Prostate gland (tissue), 2 donors: ENCODE data around the genes EPHB1, A4GNT, ARMC8 and NME9.

GRCh38 chr3:134794835-134795815 lies at the start of gene EPHB1:
Gene EPHB1, plus strand, starts transcription at chr3:134795260.
- PRO-cap: bidirectional peak, plus-strand start at chr3:134795297, minus-strand start at chr3:134795101
- RAMPAGE, long total RNA, 2 experiments: start-site peak on the plus strand in 1 of 2 experiments, at chr3:134795236-134795582 at its widest, 7 to 21 reads per replicate

DNA sequence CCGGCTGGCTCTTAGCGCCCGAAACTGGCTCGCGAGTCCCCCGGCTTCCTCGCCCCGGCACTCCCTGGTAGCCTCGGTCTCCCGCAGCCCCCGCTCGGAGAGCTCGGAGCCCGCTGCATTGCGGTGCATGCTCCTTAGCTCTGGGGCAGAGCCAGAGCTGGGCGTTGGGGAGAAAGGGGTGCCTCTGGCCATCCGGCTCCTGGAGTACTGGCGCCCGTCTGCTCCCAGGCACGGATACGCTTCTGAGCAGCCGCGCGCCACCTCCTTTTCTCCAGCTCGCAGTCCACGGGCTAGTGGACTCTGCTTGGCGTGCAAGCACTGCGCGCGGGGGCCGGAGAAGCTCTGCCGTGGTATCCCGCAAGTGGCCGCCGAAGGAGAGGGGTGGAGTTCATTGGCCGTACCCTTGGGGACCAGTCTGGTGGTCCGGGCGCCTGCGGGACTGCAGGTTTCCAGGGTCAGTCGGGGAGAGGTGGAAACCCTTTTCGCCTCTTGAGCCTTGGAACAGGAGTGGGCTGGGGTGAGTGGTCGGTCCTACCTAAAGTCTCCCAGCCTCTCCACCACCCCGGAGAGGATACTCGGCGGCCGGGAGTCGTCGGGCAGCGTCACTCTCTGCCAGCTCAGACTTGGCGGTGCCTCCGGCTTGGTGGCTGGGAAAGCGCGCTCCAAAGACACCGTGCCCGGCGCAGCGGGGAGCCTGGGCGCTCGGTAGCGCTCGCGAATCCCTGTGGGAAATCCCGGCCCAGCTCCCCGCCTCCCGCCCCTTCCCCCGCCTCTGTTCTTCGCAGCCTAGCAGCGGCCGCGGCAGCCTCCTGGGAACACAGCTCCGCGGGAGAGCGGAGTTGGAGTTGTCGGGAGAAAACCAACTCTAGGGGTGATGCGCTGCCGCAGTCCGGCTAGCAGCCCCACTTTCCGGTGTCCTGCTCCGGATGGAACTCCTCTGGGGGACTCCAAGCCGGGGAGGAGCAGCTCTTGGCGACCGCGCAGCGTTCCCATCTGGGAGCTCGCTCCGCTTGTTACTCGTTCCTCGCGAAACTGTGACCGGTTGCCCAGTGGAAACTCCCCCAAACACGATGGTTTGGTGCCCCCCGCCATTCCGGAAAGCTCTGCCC lies 1.2 kb downstream of the EPHB1 start:
- PRO-cap: bidirectional peak, plus-strand start at position 815 of the sequence, minus-strand start at position 724 of the sequence
- RAMPAGE, long total RNA, 2 experiments: no peak in any of the 2 experiments

GRCh38 chr3:134797177-134797593 lies 2.1 kb downstream of the EPHB1 start:
- PRO-cap: no peak
- RAMPAGE, long total RNA, 2 experiments: no peak in any of the 2 experiments

DNA sequence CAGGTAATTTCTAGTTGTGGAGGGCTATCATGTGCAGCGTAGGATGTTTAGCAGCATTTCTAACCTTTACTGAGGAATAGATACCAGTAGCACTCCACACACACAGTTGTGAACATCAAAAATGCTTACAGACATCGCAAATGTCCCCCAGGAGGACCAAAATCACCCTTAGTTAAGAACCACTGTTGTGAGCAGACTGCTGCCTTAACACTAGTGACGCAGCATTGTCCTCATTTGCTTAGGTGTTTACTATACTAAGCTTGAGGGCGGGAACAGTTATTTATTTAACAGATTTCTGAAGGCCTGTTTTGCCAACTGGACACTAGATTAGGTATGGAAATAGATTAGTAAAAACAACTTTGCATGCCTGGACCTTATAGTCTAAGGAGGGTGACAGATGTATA lies 2.3 kb downstream of the PPP2R3A start:
- PRO-cap: no peak
- RAMPAGE, long total RNA, 2 experiments: no peak in any of the 2 experiments

GRCh38 chr3:136147526-136148108 lies 48.5 kb downstream of the MSL2 start:
- PRO-cap: no peak
- RAMPAGE, long total RNA, 2 experiments: no peak in any of the 2 experiments

DNA sequence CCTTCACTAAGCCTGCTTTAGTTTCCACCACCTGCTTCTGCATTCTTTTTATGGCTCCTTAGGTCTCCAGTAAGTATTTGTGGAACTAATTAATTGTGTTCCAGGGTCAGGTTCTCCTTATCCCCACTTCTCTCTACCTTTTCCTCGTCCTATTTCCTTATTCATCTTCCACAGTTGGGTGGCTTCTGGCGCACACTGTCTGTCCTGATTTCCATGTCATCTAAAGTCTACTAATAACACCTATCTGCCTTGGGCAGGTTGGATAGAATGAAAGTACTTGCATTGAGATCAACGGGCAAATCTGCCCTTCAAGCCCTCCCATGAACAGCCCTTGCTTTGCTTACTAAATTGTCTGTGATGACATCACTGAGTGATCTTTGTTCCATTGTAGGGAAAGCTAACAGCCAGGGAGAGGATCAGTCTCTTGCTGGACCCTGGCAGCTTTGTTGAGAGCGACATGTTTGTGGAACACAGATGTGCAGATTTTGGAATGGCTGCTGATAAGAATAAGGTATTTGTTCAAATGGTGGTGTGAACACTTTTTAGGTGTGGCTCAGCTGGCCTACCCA lies 5.4 kb downstream of the PCCB start:
- PRO-cap: no peak
- RAMPAGE, long total RNA, 2 experiments: no peak in any of the 2 experiments

GRCh38 chr3:136403865-136404862 lies 154.0 kb downstream of the PCCB start:
- PRO-cap: no peak
- RAMPAGE, long total RNA, 2 experiments: no peak in any of the 2 experiments

DNA sequence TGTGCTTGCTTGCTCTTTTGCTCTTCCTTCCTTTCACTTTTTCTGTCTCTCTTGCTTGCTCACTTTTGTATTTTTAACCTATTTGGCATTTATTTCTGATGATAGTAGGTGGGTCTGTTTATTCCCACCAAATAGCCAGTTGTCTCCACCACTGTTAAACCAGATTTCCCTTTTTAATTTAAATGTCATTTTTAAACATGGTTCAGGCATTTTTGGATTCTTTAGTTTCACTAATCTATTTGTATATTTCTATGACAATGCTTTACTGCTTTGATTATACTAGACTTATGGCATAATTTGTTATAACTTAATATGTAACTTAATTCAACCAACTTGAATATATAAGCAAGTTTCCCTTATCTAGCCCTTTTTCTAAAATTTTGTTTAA lies 184.7 kb downstream of the PCCB start:
- PRO-cap: no peak
- RAMPAGE, long total RNA, 2 experiments: start-site peak on the minus strand in 1 of 2 experiments, centred at position 262 of the sequence, 5 reads per replicate

DNA sequence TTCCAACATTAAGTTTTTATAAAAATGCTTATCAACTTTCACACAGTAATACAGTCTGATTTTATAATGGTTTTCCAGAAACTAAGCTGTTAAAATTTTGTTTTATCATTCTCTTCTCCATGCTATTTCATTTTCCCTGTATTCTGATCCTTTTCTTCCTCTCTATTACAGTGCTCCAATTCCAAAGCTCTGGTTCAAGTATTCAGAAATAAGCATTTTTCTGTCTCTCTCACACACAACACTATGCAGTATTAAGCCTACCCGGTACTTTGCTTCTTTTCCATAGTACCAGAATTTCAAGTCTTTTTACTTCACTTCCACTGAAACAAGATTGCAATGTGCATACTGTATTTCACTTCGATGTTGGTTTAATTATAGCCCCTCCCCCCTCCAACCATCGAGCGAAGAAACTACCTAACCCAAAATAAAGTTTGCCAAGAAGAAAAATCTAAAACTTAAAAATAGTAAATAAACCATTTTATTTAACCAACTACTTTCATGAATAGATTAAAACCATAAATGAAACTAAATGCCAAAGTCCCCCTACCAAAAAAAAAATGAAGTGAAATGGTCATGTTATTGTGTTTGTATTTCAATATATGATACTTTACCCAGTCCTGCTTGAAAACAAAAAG lies 41.8 kb downstream of the STAG1 start:
- PRO-cap: no peak
- RAMPAGE, long total RNA, 2 experiments: no peak in any of the 2 experiments

GRCh38 chr3:136749952-136750673 lies 2.1 kb downstream of the STAG1 start:
- PRO-cap: no peak
- RAMPAGE, long total RNA, 2 experiments: no peak in any of the 2 experiments

DNA sequence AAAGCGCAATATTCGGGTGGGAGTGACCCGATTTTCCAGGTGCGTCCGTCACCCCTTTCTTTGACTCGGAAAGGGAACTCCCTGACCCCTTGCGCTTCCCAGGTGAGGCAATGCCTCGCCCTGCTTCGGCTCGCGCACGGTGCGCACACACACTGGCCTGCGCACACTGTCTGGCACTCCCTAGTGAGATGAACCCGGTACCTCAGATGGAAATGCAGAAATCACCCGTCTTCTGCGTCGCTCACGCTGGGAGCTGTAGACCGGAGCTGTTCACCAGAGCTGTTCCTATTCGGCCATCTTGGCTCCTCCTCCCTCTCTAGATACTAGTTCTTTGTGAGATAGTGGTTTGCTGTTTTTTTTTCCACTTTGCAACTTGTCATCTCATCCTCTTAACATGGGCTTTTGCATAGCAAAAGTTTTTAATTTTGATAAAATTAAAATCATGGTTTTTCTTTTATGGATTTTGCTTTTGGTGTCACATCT lies 11.7 kb downstream of the IL20RB start:
- PRO-cap: no peak
- RAMPAGE, long total RNA, 2 experiments: no peak in any of the 2 experiments

GRCh38 chr3:136984718-136985341 lies 27.0 kb downstream of the IL20RB start:
- PRO-cap: bidirectional peak, plus-strand start at chr3:136985095, minus-strand start at chr3:136984945
- RAMPAGE, long total RNA, 2 experiments: no peak in any of the 2 experiments

DNA sequence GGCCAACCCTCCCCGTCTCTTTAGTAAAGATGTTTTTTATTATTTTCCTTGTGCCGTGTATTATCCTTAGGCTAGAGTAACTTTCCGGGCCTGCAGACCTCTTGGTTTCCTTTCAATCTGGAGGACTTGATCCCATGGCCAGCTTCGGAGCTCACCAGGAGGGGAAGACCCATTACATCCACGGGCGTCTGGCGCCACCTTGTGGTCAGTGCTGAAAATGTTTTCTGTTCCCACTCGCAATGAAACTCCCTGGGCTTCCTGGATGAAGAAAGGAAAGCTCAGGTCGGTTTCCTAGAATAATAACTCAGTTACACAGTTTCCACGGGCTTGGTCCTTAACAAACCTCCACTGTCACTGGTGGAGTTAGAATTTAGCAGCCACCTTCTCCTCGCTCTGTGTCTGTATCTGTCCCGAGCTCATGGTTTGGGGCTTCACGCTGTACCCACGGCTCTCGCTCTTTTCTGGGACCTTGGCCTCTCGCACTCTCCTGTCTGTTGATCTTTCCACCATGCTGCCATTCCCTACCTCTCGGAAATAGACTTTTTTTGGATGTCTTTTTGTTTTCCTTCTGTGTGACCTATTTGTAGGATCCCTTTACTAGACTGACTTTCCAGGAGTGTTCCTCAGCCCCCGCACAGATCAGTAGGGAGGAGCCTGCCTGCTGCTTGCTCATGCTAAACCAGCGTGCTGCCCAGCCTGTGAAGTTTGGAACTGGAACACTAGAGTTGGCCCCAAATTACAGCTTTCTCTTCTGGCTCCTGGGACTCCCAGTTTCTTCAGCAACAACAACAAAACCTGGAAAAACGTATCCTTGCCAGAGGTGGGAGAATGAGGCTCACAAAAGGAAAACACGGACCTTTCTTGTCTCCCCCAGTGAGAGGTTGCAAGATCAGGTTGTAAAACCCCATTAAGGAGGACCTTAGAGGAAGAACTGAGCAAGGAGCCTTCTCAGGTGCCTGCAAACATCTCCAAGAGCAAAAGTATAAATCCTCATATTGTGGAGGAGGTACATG lies 56.4 kb downstream of the IL20RB start:
- PRO-cap: unidirectional peak, minus-strand start at position 644 of the sequence
- RAMPAGE, long total RNA, 2 experiments: no peak in any of the 2 experiments

DNA sequence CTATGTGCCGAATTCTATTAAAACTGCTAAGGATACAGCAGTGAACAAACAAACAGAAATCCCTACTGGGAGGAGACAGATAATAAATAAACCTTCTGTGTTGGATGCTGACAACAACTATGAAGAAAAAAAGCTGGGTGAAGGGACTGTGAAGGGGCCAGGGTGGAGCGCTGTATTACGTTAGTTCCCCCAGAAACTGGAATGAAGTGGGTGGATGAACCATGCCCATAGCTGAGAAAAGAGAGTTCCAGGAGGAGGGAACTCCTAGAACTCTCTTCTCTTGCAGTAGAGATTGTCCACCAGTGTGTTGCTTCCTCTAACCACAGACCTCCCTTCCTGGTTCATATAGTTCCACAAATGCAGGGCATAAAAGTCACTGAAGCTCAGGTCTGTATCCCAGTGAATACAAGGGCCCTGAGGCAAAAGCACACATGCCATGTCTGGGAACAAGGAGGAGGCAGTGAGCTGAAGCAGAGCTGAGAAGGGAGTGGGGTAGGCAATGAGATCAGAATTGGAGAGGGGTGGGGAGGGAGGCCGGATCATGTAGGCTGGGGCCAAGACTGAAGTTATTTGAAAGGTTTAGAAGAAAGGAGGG lies 6.7 kb downstream of the A4GNT start:
- PRO-cap: no peak
- RAMPAGE, long total RNA, 2 experiments: no peak in any of the 2 experiments

GRCh38 chr3:138131976-138132649 lies at the start of gene A4GNT:
Gene A4GNT, minus strand, starts transcription at chr3:138132390.
- PRO-cap: no peak
- RAMPAGE, long total RNA, 2 experiments: no peak in any of the 2 experiments

- PRO-cap: no peak
- RAMPAGE, long total RNA, 2 experiments: no peak in any of the 2 experiments
Measured at GRCh38 chr3:138161752-138162469, 12.8 kb downstream of the DBR1 start.

DNA sequence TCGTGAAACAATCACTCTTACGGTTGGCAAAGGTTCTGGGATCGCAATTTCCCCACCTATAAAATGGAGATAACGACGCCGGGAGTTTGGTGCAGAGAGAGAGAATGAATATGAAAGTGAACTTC lies 246 bp upstream of the ARMC8 start:
- PRO-cap: no peak
- RAMPAGE, long total RNA, 2 experiments: no peak in any of the 2 experiments

DNA sequence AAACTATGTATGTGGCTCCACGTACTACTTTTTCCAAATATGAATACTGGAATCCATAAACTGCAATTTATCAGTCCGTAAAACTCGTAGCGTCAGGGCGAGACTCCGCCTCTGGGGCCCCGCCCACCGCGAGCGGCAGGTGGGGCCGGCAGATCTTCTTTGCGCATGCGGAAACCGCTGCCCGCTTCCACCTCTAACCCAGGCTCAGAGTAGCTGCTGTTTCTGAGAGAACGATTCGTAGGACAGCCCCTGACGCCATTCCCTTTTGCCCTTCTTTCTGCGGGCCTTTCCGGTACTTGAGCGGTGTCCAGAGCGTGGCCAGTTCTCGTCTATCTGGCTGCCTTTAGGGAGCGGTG lies at the start of gene ARMC8:
ARMC8 (plus strand) TSS at position 184 of the 356 bp plus-strand sequence.
- PRO-cap: bidirectional peak, plus-strand start at position 225 of the sequence, minus-strand start at position 113 of the sequence
- RAMPAGE, long total RNA, 2 experiments: start-site peak on the plus strand in 2 of 2 experiments, centred at positions 214 to 228 of the sequence, 65 to 82 reads per replicate

DNA sequence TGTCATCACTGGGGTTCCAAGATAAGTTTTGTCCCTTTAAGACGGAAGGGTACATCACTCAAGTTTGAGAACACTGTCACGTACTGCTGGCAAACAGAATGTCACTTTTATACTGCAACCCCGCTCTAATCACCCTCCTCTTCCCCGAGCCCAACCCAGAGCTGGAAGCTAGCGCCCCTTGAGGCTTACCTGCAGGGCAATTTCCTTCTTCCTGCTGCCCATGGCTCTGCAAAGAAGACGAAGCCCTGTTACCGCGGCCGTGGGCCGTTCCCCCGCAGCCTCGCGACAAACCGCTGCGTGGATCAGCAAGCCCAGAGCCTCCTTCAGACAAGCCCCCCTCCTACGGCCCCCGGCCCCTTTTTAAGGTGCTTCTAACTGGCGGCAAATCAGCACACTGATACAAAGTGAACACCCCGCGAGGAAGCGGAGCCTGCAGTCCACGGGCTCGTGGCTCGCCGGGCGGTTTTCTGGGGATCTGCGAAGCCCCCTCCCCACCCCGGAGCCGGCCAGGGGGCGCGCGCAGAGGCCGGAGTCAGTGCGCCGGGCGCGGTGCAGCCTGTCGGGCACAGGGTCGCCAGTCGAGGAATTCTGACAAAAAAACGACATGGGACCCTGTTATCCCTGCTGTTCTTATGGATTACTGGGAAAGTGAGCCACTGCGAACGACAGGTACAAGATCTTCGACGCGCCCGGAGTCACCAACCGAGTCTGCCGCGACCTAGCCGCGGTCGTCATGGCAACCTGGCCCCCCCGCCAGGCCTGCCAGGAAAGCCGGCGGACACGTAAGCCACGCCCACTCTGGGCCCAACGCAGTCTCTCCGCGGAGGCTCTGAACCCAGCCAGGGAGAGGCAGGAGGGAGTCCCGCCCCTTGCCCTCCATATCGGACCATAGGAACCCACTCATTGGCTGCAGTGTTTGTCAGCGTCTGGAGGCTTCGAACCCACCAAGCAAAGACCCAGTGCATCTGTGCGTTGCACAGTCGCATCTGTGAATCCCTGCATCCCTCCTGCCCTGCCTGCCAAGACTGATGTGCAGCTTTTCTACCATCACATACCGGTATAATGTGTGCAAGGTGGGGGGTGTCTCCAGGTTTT lies at the start of gene NME9:
NME9 (minus strand) TSS at position 738 of the 1,095 bp plus-strand sequence.
- PRO-cap: bidirectional peak, plus-strand start at position 842 of the sequence, minus-strand start at position 735 of the sequence
- RAMPAGE, long total RNA, 2 experiments: start-site peak on the minus strand in 1 of 2 experiments, centred at position 728 of the sequence, 10 reads per replicate

DNA sequence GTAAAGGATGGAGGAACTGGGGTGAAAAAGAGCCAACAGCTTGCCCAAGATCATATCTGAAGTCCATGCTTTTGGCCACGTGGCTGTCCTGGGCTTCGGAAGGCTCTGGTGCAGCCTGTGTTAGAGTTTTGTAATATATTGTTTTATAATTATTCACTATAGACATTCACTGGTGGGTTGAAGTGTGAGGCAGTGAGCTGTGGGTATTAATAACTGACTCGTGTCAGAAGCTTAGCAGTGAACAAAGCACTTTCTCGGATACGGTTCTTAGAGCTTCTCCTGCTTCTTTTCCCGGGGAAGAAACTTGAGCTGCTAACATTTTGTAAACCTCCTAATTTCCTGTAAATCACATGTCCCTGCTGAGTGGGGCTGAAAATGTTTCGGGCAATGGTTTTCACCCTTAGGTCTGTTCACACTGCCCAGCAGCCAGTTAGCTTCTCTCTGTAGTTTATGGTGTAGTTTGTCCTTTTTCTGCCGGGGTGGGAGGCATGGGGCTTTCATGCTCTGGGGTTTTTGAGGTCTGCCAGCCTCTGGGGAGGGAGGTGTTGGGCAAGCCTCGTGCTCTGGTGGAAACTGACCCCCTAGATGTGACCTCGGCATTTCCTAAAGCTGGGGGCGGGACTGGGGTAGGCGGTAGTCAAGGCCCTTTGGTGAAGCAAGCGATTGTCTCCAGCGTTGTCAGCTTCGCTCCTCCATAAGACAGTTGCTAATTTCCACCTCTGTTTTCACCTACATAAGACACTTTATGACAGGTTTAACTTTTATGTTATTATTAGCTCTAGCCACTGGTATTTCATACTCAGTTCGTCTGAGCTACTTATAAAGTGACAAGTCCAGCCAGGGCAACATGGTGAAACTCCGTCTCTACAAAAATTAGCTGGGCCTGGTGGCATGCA lies 1.8 kb downstream of the MRAS start:
- PRO-cap: unidirectional peak, minus-strand start at position 293 of the sequence
- RAMPAGE, long total RNA, 2 experiments: no peak in any of the 2 experiments